AG08470 (cell line): ENCODE measurements around a stretch of chr3.

GRCh38 chr3:32462067-32462502 lies 40.6 kb downstream of the CMTM6 start:
- RRBS = no CpG with 5 or more reads among the region's 6 CpGs

GRCh38 chr3:32500766-32501247 lies 1.8 kb downstream of the CMTM6 start:
- RRBS = 95% methylated on average over 5 of the region's 18 CpGs

DNA sequence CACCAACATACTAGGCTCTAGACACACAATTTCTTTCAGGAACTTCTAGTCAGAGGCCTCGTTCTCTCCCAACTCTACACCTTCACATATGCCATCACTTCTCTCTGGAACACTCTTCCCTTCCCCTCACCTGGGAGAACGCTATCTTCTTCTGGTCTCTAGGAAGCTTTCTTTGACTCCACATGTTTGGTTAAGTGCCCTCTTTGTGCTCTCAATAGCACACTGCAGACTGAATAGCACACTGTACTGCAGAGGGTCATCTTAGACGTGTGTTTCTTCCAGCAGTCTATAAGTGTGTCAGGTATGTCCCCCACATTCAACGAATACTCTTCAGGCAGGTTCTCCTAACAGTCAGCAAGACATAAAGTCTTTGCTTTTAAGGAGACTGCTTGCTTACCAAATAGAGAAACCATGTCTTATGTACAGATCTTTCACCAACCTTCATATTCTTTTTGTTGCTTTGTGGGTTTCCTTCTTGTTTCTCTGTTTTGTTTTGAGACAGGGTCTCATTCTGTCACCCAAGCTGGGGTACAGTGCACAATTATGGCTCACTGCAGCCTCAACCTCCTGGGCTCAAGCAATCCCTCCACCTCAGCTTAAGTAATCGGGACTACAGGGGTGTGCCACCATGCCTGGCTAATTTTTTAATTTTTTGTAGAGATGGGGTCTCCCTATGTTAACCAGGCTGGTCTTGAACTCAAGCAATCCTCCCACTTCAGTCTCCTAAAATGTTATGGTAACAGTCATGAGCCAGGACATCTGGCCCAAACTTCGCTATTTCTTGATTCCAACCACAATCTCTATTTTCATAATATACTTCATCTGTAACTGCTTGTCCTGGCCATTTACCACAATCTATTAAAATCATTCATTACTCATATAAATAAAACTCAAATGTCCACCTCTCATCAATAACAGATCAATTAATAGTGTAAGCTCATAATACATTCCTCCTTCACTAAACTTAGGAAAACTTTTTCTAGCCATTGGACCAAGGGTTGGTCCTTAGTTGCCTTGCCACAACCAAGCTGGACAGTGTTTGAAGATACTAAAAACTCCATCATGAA lies 14.3 kb downstream of the DYNC1LI1 start:
- RRBS = no CpG with 5 or more reads among the region's 6 CpGs

DNA sequence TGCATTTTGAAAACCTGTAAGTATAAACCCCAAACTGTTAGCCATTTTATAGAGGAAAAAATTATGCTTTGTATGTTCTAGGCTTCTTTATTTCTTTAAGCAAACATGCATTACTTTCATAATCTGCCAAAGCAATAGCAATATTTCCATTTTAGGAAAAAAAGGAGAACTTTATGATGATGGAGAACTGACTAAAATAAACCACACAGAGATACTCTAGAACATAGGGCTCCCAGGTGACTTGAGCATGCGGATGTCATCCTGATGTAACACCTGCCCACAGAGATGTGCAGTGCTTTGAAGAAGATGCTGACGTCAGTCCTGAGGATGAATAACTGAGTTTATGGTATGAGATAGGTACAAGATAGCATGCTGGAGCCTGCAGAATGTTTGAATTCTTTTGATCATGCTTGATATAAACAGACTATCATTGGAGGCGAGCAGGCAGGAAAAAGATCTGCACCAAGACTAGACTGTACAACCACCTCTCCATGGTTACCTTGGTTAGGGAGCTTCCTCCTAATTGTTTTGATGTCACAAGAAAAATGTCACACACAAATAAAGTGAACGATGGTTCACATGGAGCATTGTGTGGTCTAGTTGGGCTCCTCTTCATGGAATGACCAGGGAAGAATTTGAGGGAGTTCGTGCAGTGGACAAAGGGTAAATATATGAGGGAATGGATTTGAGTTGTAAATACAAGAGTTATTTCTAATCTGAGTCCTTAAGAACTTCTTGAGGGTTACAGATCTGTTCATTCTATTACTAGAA lies 12.5 kb downstream of the CCR4 start:
- RRBS = no CpG with 5 or more reads among the region's 5 CpGs

- RRBS = no CpG with 5 or more reads among the region's 3 CpGs
Measured at GRCh38 chr3:33144186-33145036, 30.6 kb downstream of the CRTAP start.

GRCh38 chr3:33388302-33389403 lies 51.6 kb downstream of the UBP1 start:
- RRBS = no CpG with 5 or more reads among the region's 7 CpGs

- RRBS = no CpG with 5 or more reads among the region's 4 CpGs
Measured at GRCh38 chr3:33406723-33407052, 33.5 kb downstream of the UBP1 start.

DNA sequence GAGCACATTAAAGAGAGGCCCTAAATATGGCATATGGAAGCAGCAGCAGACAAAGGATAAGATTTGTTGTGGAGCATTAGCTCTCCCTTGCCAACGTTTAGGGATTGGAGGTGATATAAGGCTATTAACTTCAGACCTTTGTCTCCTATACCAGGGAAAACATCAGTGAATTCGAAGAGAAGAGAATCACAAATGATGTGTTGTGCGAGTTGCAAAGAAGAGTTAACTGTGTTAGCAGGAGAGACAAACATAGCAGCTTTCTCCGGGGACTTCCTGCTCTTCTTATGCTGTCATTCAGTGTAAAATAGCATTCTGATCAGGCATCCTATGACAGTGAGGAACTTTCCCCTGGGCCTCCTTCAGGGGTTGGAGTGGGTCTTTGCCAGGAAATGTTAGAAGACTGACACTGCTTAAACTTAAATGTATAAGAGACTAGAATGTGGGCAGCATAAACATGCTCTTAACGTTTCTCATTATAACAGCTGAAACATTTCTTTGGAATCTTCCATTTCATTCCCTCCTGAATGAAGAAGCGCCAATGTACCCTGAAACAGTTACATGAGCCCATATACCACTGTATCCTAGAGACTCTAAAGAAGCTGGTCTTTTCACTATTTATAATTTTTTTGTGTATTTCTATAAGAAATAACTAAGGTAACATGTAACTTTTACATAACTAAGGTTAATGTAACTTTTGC lies 782.7 kb upstream of the ARPP21 start:
- RRBS = no CpG with 5 or more reads among the region's 6 CpGs

- RRBS = no CpG with 5 or more reads among the region's 3 CpGs
Measured at GRCh38 chr3:36432967-36433404, 52.7 kb downstream of the STAC start.

DNA sequence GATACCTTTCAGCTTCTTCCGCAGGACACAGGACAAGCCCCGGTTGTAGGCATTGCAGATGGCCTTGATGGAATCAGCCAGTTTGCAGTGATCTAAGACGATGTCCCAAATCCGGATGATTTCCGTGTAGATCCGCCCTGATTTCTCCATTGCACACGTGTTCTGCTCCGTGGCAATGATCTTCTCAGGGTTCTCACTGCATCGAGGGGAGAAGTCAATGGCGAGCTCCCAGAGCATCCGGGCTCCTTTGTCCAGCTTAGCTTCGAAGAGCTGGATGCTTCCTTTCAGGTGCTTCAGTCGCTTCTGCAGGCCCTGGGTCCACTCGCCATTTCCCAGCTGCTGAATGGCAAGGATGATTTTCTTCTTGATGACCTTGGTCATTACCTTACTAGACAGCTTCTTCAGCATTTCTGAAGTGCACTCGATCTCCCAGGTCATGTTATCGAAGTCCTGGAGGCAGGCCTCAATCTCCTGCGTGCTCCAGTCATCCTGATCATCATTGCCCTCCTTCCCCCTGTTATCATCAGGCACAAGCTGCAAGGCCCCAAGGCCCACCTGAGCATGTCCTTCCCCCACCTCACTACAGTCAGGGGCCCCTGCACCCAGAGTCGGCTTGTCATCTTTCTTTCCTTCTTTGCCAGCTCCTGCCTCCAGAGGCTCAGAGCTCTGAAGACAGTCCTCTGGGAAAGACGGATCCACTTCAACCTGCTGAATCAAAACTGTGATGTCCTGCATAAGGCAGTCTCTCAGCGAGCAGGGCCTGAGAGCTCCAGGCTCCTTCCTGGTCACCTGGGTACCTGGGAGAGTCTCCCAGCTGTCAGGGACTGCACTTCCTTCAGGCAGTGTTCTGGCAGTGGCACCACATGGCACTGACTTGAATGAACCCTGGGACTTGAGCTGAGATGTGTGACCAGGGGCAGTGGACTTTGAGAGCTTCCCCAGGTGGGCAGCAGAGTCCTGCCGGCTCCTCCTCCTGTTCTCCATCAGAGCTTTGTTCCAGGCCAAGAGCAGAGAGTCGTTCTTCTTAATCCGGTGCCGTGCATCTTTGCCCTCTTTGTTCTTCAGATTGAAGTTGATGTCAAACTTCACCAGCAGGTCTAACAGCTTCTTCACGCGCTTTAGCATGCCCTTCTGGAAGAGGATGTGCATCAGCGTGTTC lies 87.7 kb downstream of the TRANK1 start:
- RRBS = 95% methylated on average over 7 of the region's 27 CpGs

DNA sequence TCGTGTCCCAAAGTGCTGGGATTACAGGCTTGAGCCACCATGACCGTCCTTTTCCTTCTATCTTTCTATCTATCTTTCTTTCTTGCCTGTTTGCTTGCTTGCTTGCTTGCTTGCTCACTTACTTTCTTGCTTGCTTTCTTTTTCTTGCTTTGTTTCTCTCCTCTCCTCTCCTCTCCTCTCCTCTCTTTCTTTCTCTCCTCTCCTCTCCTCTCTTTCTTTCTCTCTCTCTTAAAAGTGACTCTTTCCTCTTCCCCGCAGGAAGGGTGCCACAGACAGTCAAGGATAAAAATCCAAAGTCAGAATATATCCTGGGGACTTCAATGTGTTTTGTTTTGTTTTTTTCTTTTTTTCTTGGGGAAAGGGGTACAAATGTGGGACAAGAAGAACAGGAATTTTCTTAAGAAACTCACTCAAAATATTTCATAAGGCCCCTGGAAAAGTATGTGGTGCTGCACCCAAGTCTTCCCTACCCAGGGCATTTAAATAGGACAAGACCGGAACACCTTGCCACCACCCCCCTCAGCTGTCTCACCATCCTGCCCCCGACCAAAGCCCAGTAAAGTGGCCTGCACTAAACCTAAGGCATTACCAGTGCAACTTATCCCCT lies 31.4 kb downstream of the TRANK1 start:
- RRBS = no CpG with 5 or more reads among the region's 5 CpGs

- RRBS = no CpG with 5 or more reads among the region's 5 CpGs
Measured at GRCh38 chr3:36965383-36965954, 20.6 kb upstream of the TRANK1 start.

- RRBS = no CpG with 5 or more reads among the region's 14 CpGs
Measured at GRCh38 chr3:37048054-37049006, 55.0 kb downstream of the MLH1 start.

DNA sequence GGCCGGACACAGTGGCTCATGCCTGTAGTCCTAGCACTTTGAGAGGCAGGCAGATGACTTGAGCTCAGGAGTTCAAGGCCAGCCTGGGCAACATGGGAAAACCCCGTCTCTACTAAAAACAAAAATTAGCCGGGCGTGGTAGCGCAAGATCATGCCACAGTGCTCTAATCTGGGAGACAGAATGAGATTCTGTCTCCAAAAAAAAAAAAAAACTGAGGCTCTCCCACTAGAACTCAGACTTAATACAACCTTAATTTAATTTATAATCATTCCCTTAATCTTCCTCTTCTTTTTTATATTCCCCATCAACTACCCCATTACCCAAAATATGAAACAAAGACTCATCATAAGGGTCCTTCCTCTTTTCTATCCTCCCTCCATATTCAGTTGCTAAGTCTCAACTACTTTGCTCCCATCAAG lies 33.9 kb downstream of the LRRFIP2 start:
- RRBS = no CpG with 5 or more reads among the region's 5 CpGs

GRCh38 chr3:37241630-37242362 lies 1.3 kb upstream of the GOLGA4 start:
- RRBS = no CpG with 5 or more reads among the region's 8 CpGs

GRCh38 chr3:37314066-37314514 lies 71.0 kb downstream of the GOLGA4 start:
- RRBS = no CpG with 5 or more reads among the region's 1 CpG

- RRBS = no CpG with 5 or more reads among the region's 6 CpGs
Measured at GRCh38 chr3:37330200-37330968, 87.3 kb downstream of the GOLGA4 start.

DNA sequence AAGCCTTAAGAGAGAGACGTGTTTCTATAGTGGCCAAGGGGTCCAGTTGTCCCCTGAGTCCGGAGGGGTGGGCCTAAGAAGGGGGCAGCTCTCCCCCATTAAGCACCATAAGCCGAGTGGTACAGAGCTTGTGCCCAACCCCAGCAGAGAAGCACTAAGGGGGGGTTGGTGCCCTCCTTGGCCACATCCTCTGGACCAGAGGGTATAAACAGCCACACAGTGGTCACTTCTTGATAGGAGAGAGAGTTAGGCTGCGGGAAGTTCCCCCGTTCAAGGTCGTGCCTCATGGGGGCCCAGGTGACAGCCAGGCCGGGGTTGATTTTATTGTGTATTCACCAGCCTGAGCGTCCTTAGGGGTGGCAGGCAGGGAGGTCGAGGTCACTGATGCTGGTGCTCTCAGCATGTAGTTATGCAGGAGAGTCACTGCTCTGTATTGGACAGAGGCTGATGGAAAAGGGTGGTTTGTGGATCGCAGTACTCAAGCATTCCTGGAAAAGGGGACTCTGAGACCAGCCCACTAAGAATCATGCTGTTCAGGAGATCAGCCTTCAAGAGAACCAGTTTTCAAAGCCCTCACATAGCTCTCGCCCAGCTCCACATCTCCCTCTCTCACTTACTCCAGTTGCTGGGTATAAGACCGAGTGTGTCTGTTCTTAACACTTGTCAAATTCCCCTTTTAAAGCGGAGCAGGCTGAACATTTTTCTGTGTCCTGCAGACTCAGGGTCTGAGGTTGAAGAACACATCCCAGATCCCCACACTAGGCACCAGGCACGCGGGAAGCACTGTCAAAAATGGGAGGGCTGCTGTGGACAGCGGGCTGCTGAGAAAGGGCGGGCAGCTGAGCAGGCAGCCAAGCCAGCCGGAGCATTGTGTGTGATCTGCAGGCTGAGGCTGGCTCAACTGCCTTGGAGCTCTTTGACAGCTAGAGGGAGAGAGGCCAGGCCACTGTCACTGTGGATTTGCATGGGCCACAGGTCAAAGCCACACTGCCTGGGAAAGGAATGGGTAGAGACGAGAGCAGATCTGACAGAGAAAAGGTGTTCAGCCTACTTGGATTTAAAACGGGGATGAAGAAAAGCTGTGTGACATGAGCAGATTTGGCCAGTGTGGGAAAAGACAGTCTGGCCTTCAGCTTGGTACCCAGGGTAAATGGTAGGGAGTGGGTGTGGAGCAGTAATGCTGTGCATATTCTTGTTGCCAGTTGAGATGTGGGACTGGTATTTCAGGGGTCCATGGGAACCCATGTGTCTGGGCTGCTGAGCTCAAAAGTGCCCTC lies 1.8 kb downstream of the ITGA9 start:
- RRBS = 20% methylated on average over 2 of the region's 20 CpGs

DNA sequence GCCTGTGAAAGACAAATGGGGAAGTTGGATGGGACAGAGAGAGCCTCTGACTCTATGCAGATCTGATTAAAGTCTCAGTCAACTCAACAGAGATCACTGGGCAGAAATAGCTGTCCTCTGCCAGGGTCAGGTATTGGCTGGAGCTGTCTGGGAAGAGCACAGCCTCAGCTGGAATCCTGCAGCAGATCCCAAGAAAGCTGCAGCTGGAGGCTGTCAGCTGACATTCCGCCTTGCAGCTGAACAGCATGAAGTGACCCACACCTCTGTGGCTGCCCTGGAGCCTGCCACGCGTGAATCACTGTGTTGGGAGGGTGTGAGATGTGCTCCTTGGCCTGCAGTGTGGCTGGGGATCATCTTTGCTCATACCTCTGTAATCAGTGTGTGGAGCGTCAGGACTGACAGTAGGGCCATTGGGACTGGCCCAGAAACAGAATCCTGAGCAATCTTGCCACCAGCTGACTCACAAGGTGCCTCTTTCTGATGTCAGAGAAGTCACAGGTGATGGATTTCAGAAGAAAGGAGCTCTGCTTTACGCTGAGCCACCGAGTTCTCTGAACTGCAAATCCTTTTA lies 6.5 kb downstream of the ITGA9 start:
- RRBS = no CpG with 5 or more reads among the region's 6 CpGs

- RRBS = no CpG with 5 or more reads among the region's 9 CpGs
Measured at GRCh38 chr3:37628933-37629378, 177.0 kb downstream of the ITGA9 start.